AG09319 (cell line): ENCODE measurements around a stretch of chr6.

DNA sequence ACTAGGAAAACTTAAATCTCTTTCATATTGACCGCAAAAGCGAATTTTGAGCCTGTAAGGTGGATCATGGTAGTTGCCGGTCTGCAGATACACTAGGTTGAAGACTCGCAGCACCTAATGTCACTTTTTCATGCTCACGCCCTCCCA lies 940 bp downstream of the GCLC start:
- RRBS = no CpG with 5 or more reads among the region's 5 CpGs

DNA sequence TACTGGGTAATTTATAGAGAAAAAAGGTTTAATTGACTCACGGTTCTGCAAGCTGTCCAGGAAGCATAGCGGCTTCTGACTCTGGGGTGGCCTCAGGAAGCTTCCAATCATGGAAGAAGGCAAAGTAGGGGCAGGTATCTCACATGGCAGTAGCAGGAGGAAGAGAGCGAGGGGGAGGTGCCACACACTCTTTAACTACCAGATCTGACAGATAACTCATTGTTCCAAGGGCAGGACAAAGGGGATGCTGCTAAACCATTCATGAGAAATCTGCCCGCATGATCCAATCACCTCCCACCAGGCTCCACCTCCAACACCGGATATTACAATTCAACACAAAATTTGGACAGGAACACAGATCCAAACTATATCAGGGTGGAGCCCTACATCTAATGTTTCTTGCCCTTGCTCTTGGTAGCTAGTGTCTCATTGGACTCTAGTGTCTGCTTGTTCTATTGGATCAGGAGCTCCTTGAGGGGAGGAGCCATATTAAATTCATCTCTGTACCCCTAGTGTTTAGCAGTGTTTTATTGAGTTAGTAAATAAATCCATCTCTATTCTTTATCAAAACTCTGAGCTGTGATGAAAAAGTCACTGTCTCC lies 48.6 kb downstream of the KLHL31 start:
- RRBS = no CpG with 5 or more reads among the region's 5 CpGs

DNA sequence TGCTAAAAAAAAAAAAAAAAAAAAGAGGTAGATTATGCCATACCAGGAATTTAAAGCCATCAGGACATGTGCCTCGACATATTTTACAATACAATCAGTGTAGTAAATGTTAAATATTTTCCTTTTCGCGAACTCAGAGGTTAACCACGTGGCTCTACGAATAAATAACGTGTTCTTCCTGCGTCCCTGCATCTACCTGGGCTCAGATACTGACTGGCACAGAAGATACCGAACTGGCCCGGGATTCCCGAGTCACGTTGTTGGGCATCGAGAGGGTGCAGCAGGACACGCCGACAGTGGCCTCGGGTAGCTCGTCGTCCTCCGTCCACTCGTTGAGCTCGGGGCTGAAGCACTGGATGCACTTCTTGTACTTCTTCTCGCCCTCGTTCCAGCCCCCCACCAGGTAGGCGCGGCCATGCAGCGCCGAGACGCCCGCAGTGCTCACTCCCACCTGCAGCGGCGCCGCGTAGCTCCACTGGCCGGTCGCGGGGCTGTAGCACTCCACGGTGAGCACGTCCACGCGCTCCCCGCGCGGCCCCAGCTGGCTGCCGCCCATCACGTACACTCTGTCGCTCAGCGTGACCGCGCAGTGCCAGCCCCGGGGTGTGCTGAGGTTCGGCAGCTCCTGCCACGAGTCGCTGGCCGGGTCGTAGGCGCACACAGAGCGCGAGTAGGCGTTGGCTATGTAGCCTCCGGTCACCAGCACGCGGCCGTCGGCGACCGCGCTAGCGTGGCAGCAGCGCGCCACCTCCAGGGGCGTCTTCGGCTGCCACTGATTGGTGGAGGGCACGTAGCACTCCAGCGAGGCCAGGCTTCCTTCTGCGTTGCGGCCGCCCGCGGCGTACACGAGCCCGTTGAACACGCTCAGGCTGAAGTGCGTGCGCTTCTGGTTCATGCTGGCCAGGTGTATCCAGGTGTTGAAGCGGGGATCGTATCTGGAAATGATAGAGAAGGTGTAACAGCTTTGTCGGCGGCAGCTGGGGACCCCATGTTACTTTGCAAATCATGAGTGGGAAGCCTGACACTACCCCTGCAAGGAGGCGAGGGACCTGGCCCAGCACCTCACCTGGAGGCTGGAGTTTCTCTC lies 13.8 kb downstream of the KLHL31 start:
- RRBS = 2% methylated on average over 11 of the region's 89 CpGs

DNA sequence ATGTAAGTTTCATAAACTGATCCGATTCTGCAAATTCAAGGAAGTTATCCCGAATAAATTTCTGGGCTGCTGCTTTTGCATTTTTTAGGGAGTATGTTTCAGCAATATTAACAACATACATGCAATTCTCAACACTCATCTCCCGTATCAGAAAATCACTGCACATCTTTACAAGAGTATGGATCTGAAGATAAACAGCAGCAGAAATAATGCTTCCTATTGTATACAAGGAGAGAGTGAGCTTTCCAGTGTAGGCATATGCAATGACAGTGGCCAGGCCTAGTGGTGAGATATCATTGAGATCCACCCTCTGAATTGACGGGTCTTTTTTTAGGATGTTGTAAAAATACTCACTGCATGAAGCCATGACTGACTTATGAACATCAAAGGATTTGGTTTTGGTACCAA lies 10.9 kb downstream of the KLHL31 start:
- RRBS = no CpG with 5 or more reads among the region's 4 CpGs

GRCh38 chr6:53662392-53662853 lies 3.1 kb downstream of the KLHL31 start:
- RRBS = no CpG with 5 or more reads among the region's 2 CpGs

GRCh38 chr6:53741443-53741942 lies 53.3 kb upstream of the LRRC1 start:
- RRBS = no CpG with 5 or more reads among the region's 8 CpGs

DNA sequence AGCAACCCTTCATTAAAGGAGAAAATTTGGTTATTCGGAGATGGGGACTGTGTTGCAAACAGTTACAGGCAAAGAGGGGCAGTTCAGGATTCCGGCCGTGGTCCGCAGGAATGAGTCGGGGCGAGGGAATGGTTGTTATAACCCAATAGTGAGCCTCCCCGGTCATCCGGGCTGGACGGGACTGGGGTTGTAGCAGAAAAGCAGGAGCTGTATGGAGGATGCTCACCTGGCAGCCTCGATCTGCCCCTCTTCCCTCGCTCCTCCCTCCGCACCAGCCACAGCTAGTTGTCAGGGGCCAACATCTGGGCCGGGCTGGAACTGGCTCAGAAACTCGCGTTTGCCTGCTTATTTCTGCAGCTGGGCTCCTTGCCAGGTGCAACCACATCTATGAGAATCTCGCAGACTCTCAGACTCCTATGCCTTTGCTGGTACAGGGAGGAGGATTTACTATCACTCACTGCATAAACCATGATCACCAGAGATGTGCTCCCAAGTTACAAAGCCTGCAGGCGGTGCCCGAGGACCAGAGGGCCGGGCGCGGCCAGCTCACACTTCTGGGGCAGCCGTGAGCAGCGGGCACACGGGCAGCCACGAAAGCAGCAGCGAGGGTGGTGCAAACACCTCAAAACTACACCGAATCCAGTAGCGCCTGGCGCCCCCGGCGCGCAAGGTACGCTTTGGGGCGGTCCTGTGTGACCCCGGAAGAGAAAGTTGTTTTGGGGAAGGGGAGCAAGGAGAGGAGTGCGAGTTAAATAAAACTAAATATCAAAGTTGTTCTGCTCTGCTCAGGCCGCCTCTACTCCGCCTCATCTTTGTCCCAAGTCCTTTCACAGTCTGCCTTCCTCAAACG lies 633 bp upstream of the LRRC1 start:
- RRBS = 2% methylated on average over 8 of the region's 39 CpGs

- RRBS = no CpG with 5 or more reads among the region's 3 CpGs
Measured at GRCh38 chr6:54010370-54010844, 100.8 kb upstream of the MLIP start.

DNA sequence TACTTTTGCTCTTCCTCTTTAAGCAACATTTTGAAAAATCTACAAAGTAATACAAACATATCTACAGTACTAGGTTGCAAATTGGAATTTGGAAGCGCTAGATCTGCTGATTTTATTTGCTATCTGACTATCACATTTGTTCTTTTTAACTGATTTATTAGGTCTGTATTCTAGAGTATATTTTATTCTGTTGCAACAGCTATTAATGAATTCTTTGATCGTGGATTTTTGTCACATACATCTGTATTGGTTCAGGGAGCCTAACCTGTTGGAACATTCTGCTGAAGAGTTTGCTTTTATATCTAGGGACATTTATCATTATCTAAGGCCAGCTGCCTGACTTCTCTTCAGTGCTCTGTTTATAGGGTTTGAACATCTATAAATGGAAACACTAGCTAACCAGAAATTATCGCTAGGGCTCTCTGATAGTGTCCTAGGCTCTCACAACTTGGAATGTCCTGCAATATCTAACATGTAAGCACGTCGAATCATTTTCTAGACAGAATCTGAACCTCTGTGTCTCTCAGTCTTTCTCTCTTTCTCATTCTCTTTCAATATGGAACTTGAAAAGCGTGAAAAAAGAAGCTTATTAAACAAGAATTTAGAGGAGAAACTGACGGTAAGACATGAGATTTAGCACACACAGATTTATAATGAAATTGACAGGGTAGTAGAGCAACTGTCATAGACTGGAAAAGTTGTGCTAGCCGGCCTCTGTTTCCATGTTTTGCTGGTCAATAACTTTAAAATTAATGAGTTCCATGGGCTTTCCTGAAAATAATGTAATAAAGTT lies 92.6 kb upstream of the MLIP start:
- RRBS = no CpG with 5 or more reads among the region's 8 CpGs

- RRBS = no CpG with 5 or more reads among the region's 4 CpGs
Measured at GRCh38 chr6:54097848-54098174, 13.4 kb upstream of the MLIP start.

DNA sequence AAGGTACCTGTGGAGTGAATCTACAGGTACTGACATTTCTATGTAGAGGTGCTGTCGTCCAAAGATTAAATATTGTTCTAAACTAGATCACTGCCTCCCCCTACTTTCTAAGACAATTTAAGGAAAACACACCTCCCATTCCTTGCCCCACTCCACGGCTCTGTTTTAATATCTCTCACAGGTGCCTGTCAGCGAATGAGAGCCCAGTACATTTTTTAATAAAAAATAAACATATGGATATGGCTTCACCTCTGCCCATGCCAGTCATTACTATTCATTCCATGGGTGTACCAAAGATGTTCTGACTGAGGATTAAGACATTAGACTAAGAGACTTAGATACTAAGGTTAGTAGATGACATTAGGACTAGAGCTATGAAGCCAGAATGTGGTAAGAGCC lies 57.8 kb downstream of the FAM83B start:
- RRBS = no CpG with 5 or more reads among the region's 3 CpGs

- RRBS = no CpG with 5 or more reads among the region's 33 CpGs
Measured at GRCh38 chr6:54961275-54962234, 115.0 kb downstream of the FAM83B start.

- RRBS = no CpG with 5 or more reads among the region's 3 CpGs
Measured at GRCh38 chr6:56368487-56368929, 121.1 kb upstream of the COL21A1 start.

GRCh38 chr6:56399795-56400123 lies 152.4 kb upstream of the COL21A1 start:
- RRBS = no CpG with 5 or more reads among the region's 9 CpGs

GRCh38 chr6:56509359-56509965 lies 262.1 kb upstream of the COL21A1 start:
- RRBS = no CpG with 5 or more reads among the region's 8 CpGs

- RRBS = no CpG with 5 or more reads among the region's 6 CpGs
Measured at GRCh38 chr6:56534902-56535356, 287.5 kb upstream of the COL21A1 start.

DNA sequence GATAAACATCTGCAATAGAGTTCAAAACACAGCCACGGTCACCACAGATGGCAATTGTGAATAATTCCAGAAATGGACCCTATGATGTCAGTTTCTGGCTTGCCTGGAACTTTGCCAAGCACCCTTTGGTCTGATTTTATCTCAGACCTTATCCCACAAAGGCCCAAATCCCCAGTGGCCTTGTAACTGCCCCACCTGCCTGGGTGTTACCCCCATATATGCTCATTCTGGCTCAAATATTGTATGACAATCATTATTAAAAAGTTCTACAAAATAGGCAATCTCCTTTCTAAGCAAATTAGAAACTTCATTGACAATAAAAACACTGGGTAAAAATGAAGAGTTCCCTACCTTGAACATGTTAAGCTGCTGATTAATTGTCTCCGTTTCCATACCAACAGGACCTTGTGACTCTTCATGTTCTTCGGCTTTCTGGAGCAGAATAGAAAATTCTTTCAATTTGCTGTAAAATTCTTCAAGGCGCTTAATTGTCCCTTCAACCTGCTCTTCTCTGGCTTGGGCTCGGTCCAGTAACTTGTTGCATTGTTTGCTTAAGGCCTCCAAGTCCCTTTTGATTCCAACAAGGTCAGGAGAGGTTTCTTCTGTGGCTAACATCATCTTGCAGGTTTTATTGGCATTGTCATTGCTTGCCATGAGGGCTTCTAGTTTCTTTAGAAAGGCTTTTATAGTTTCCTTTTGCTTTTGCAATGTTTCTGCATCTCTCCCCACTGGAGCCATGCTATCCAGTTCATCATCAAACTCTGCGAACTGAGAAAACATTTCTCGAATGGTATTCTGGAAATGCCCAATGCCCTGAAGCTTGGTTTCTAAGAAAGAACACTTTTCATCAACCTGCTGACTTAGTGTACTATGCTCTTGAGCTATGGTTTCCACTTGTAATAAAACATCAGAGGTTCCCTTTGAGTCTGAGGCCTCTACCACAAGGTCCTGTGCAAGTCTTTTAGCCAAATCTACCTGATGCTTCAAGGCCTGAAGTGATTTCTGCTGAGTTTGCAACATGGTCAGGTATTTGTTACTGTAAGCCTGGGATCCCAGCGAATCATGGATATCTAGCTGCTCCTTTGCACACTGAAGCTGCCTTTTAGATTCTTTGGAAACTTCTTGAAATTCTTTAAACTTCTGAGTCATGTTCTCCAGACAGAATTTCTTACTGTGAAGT lies 304.8 kb upstream of the COL21A1 start:
- RRBS = no CpG with 5 or more reads among the region's 8 CpGs

DNA sequence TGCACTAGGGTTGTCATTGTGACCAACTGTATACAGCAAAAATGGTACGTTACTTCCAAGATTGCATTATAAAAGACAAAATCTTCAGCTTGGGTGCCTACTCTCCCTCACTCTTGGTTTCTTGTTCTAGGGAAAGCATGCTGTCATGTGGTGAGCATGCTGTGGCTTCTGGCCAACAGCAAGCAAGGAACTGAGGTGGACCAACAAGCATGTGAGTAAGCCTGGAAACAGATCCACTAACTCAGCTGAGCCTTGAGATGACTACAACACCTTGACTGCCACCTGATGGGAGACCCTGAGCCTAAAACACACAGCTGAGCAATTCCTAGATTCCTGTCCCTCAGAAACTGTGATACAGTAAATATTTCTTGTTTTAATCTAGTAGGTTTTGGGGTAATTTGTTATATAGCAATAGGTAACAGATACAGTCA lies 181.8 kb downstream of the DST start:
- RRBS = no CpG with 5 or more reads among the region's 1 CpG